ReNcell CX (cell line): ENCODE results near the gene ASPRV1.

DNA sequence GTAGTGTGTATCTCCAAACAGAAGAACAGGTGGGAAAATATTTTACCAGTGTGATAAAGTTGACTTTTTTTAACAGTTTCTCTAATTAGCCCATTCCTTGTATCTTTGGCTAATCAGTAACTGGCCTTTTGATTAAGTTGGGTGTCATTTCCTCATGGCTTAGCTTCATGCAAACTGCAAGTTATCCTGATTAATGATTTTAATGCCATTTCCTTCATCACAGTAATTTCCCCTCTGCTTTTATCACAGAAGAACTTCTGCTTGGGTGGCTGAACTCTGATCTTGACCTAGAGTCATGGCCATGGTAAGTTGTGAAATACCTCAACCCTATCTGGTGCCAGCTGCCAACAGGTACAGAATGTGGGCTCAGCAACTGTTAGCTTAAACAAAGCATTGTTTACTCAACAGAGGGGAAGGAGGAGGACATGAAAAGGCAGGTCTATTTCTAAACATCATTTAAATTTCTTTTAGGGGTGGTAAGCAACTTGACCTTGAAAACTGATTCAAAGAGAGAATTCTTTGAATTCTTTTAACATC is 39.4 kb downstream of the ANXA4 start:
- PRO-cap, result no peak

GRCh38 chr2:69926883-69927473 is 12.1 kb downstream of the MXD1 start:
- PRO-cap, result no peak

DNA sequence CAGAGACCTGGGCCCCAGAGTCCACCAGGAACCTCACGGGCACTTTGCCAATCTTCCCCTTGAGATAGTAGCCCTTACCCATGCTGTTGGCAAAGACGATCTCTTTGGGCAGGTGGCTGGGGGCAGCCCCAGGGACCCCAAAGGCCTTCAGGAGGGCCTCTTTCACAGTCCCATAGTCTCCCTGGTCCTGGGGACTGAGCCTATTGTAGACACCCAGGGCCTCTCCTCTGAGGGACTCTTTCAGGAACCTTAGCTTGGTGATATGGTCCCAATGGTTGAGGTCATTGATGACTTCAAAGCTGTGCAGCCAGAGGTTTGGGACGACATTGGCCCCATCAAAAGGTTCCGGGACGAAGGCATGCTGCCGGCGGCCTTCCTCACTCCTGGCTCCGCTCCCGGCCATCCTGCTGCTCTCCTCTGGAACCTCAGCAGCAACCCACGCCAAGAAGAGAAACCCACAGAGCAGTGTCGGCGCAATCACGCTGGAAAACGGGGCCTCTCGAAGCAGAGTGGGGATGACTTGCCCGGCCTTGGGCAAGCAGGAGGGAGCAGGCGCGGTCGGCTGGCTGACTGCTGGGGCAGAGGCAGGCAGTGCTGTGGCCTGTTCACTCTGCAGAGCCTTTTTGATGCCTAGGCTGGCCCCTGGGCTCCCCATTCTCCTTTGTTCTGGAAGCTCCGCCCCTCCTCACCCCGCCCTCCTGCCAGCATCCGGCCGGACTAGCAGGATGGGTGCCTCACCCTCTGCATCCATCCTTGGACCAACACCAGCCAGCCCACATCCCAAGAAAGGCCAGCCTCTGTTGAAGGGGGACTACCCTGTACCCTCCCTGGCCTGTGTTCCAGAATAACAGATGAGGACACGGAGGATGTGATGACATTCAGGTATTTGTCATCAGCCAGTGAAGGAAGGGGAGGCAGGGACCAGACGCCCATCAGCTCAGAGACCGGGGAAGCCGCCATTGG is at the start of gene ASPRV1:
Gene ASPRV1 (minus strand): TSS at position 598 of the 963 bp plus-strand sequence.
- PRO-cap, result no peak

GRCh38 chr2:70029740-70030591 is 57.3 kb upstream of the PCBP1 start:
- PRO-cap, result bidirectional peak, plus-strand start at chr2:70030263, minus-strand start at chr2:70030029; unidirectional peak, minus-strand start at chr2:70030479

DNA sequence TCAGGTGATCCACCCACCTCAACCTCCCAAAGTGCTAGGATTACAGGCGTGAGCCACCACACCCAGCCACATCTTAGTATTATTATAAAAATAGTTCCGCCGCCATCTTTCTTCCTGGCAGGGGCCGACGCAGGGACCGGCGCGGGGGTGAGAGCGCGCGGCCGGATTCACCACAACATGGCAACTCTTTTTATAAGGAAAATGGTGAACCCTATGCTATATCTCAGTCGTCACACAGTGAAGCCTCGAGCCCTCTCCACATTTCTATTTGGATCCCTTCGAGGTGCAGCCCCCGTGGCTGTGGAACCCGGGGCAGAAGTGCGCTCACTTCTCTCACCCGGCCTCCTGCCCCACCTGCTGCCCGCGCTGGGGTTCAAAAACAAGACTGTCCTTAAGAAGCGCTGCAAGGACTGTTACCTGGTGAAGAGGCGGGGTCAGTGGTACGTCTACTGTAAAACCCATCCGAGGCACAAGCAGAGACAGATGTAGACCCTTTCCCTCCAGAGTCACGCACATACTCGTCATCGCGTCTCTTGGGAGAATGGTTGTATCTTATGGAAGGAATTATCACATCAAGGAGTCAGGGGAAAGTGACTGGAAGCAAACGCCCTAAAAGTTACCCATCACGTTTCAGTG is 15.2 kb downstream of the PCBP1 start:
- PRO-cap, result no peak

DNA sequence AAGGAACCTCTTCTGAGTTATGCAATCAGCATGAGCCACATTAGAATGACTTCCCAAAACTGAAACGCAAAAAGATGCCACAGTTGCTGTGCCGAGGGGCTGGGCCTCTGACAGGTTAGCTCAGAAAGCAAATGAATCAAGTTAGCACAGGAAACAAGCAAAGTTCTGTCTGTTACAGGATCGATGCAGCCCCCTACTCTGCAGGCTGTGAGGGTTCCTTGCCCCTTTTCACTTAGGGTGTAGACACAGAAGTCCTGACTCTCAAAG is 37.6 kb downstream of the TGFA start:
- PRO-cap, result no peak

- PRO-cap, result no peak
These were observed 21.3 kb downstream of the TGFA start for GRCh38 chr2:70532337-70532624.

DNA sequence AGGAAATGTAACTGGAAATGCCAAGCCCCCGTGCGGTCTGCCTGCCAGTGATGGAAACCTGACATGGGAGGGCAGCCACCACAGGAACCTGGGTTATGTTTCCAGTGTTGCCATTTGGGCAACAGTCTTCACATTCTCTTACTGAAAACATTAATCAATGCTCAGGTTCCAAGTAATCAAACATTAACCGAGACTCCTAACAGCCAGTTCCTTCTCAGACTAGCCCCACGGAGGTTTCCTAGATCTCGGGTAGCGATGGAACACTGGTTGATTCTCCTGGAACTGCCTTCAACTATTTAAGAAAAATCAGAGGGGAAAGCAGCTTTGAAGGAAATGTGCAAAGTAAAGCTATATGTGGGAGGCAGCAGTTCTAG is 2.4 kb downstream of the TGFA start:
- PRO-cap, result no peak

GRCh38 chr2:70715311-70715675 is 52.7 kb downstream of the ADD2 start:
- PRO-cap, result no peak

DNA sequence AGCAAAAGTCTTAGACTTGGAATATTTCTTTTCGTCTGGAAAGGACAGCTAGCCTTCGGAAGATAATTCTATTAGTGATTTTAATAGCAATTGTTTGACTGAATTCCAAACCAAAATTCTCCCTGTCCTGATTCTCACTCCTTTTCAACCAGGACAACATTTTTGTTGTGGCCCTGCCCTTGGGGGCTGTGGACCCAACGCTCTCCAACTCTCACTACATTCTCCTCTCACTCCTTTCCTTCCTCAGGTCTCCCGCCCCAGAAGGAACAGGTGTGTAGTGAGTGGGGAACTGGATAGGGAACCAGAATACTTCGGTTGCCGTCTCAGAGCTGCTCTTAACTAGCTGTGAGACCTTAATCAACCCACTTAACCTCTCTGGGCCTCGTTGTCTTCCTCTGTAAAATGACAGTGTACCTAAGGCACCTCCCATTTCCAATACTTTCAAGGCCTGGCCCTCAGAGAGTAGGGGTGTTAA is 607 bp upstream of the ADD2 start:
- PRO-cap, result no peak

DNA sequence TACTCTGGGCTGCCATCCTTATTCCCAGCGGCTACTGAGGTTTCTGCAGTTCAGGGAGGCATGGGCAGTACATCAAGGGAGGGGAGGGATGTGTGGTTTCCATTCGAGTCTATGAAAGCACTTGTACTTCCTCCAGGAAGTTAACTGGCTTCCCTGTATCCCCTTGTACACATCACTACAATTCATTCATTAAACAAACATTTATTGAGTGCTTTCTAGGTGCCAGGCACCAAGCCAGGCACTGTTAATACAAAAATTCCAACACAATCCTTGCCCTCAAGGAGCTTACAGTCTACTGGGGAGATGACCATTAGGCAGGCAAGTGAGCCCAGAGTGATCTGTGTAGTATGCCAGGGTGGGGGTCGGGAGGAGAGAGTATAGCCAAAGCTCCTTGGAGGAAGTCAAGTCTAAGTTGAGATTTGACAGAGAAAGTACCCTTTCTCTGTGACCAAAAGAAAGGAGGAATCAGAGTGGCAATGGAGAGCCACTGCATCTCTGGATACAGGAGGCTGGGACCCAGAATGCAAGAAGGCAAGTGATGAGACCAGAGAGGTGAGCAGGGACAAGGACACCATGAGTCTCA is 7.4 kb downstream of the ANKRD53 start:
- PRO-cap, result no peak

- PRO-cap, result no peak
These were observed 7.0 kb downstream of the ZNF638 start for GRCh38 chr2:71338585-71338969.

DNA sequence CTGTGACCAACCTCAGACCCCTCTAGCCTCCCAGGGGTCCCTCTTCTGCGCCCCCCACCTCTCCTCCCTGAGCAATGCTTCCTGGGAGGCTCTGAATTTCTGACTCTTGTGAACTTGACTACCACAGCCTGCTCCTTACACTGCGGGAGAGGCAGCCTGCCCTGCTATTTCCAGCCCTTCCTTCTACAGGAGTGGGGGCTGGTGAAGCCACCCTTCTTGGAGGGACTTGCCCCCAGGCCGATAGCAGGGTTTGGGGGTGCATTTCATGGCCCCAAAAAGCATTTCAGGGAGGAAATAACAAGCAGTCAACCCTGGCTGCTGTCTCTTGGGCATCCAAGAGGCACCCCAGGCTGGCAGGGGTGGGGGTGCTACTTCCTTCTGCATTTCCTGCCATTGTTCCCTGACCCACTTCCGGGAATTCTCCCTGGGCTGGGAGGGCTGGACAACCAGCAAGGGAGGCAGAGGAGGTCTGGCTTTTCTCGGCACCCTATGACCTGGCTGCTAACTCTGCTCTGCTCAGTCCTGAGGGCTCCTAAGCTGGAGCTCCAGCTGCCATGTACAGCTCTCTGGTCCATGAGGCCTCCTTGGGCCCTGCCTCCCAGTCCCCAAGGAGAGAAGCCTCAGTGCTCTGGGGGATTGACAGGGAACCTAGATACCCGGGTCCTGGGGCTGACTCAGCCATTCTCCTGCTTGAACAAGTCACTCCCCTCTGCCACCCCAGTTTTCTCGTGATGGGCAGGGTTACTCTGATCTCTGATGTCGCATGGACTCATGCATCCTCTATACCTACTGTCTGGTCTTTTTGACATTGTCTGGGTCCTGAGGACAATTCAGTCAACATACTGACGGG is 33.9 kb downstream of the DYSF start:
- PRO-cap, result no peak

DNA sequence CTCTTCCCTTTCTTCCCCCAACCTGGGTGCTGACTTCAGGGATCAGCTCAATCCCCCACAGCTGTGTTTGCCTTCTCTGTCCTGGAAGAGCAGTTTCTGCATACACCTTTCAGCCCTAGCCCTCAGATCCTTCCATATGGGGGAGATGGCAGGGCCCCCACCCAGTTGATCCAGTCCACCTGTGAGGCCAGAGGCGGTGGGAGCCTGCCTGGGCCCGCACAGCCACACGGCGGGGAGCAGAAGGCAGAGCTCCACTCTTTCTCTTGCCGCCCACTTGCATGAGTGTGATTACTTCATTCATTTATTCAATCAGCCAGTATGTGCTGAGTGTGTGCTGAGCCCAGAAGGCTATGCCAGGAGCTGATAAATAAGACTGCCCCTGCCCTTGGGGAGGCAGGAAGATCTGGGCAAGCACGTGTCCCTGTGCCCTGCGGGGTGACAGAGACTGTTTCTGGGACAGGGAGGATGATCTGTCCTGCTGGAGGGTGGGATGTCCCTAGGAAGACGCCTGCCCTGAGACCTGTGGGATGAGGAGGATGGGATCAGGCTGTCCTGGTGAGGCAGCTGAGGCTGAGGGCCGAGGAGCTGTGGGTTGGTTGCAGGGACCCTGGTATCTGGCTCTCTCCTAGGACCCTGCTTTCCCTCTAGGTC is 237.6 kb downstream of the DYSF start:
- PRO-cap, result no peak

DNA sequence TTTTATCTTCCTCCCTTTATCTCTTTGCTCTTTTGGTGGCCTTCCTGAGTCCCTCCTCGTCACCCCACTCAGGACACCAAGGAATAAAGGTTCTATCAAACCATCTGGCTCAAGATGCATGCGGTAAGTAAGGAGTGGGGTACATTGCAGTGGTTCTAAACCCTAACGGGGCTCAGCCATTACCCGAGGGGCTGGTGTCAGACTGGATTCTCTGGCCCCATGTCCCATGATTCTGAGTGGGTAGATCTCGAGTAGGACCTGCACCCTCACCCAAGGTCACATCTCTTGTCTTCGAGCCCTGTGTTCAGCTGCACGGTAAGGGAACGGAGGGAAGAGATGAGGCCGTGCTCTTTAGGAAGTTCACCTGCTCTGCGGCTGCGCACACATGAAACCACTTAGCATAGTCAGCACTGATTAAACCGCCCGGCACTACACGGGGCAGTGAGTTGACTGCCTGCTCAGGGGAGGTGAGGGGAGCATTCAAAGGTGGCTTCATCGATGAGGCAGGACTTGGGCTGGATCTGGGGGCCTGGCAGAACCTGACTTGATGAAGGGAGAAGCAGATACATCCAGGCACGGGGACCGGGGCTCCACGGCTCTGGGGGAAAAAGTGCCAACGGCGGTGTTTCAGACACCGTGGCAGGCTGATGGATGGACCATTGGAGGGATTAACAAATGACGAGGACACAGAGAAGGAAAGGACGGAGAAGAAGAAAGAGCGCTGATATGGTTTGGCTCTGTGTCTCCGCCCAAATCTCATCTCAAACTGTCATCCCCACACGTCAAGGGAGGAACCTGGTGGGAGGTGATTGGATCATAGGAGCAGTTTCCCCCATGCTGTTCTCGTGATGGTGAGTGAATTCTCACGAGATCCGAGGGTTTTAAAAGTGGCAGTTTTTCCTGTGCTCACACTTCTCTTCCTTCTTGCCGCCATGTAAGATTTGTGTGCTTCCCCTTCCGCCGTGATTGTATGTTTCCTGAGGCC is 248.7 kb downstream of the CYP26B1 start:
- PRO-cap, result no peak

DNA sequence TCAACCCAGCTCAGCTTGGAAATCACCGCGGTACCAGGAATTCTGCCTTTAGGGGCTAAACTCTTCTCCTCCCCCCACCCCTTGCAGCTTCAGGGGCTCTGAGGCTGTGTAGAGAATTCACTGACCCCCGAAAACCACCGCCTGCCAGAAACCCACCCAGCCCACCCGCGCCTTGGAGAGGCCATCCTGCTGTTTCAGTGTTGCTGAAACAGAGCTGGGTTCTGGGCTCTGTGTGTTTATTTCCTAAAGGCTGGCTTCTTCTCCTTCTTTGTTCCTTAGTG is 6.0 kb upstream of the CYP26B1 start:
- PRO-cap, result no peak

GRCh38 chr2:72488388-72489307 is 337.2 kb downstream of the EXOC6B start:
- PRO-cap, result no peak

- PRO-cap, result no peak
These were observed 426 bp downstream of the SPR start for GRCh38 chr2:72887483-72888184.

- PRO-cap, result no peak
These were observed 72.4 kb downstream of the EMX1 start for GRCh38 chr2:72989700-72990146.

GRCh38 chr2:73069827-73070374 is 1.6 kb downstream of the SFXN5 start:
- PRO-cap, result no peak